Frontal cortex (tissue), 2 donors: Measurements from ENCODE around the gene GPR183.

DNA sequence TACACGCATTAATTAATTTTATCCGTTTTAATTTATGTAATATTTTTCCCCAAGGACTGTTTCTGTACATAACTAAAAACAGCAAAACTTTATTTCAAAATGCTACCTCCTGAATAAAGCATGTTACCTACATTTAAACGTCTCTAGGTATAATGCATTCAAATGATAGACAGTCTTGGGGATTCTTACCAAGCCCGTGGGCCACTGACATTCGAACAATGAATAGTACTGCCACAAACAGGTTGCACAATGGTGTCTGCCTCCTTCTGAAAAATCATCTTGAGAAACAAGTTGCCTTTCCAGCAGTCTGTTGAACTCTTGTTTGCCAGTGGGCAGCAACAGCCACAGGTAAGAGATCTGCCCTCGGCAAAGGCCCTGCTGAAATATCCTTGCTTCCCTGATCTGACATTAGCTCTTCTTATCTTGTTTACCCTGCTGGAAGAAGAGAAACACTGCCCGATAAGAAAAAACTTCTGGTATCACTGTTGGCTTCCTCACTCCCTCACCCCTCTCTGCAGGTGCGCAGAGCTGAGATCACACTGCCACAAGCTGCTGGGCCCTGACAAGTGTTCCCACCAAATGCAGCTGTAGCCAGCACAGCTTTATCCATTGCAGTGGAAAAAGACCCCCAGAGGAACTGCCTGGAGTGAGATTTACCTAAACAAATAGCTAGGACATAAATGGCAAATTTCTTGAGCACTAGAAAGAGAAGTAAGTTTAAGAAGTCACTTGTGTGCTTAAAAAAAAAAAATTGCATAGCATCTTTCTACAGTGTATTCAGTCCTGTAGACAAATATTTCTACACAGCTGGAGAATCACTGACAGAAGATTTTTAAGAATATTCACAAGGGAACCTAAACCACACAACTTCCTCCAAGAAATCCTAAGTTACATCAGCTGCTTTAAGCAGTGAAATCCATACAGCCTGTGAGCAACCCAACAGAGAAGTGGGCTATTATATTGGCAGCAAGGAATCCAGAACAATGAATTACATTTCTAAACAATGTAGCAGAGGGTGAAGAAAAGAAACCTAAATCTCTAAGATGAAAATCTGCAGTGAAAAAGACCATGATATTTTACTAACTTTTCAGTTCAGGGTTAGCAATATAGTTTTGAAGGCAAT, 1.8 kb downstream of the DOCK9 start:
- RAMPAGE, long total RNA = no peak

DNA sequence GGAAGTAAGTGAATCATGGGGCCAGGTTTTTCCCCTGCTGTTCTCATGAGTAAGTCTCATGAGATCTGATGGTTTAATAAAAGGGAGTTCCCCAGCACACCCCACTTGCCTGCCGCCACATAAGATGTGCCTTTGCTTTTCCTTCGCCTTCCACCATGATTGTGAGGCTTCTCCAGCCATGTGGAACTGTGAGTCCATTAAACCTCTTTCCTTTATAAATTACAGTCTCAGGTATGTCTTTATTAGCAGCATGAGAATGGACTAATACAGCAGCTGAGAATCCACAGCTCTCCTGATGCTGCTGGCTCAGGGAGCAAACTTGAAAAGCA, 14.6 kb upstream of the DOCK9 start:
- RAMPAGE, long total RNA = no peak

- RAMPAGE, long total RNA = no peak
These were observed 13.7 kb downstream of the UBAC2 start for GRCh38 chr13:99214260-99214801.

DNA sequence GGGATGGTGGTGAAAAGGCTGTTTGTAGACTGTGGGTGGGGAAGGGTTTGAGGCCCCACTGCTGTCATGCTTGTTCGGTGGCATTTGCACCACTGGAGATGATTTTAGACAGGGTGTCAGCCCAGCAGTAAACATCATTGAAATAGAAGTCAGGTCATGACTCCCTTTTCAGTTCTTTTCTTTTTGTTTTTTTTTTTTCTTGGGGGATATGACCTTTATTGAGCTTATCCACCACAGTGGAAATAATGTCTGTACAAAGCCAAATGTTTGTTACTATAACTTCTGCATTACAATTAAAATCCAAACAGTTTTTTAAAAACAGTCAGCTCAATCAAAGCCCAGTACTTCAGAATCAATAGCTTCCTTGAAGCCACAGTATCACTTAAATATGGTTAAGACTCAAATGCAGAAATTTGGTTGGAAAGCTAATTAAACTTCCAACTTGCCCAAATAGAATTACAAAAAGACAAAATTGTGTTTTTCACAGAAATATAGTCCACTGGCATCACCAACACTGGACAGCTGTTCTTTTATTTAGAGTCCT, 14.2 kb downstream of the UBAC2 start:
- RAMPAGE, long total RNA = no peak

DNA sequence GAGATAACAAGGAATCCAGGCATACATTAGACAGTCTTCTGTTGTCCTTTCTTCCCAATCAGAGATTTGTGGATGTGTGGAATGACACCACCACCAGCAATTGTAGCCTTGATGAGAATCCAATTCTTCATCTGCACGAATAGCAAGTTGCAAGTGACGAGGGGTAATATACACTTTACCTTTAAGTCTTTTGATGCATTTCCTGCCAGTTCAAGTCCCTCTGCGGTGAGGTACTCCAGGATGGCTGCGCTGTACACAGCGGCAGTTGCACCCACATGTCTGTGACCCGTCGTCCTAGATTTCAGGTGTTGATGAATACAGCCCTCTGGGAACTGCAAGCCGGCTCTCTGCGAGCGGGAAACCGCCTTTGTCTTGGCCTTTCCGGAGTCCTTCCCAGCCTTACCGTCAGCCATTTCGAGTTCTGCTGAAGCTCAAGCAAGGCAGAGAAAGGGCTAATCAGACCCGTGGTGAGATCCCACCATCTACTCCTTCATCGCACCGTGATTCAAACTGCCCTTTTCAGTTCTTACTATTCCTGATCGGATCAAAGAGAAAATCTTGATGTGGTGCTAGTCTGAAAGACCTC, 14.8 kb downstream of the UBAC2 start:
- RAMPAGE, long total RNA = no peak

DNA sequence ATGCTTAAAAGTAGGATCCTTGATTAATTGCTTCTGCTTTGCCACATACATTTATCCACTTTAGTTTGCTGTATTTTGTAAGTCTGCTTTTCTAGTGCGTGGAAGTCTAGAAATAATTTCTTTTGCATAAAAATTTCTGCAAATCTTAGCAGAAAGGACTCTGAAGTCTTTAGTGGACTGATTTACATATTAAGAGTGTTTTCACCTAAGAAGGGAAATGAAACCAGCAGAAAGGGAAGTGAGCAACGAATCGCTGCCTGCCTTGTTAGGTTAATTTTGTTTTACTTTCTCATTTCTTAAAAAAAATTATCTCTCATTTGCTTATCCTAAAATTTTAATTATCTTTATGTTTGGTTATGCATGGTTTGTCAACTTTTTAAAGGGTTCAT, 721 bp upstream of the GPR18 start:
- RAMPAGE, long total RNA = no peak

GRCh38 chr13:99293149-99294499, 13.6 kb downstream of the GPR183 start:
- RAMPAGE, long total RNA = no peak

DNA sequence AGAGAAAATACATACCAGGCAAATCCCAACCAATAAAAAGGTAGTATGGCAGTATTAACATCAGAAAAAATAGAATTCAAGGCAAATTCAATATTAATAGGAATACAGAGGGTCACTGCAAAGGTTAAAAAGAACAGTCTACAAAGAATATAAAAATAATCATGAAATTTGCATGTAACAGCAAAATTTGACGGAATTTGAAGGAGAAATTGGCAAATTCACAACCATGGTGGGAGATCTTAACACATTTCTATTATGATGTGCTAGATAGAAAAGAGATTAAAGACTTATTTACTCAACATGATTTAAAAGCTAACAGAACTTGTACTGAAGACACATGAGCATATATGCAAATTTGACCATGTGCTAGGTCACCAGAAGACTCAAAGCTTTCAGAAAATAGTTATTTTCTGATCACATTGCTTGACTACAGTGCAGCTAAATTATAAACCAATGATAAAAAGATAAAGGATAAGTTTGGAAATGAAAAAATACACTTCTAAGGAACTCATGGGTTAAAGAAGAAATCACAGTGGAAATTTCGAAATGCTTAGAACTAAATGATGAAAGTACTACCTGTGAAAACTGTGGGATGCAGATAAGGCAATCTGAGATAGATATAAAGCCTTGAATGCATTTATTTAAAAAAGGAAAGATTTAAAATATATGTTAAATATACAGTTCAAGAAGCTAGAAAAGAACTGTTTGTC, 9.2 kb downstream of the GPR183 start:
- RAMPAGE, long total RNA = no peak

DNA sequence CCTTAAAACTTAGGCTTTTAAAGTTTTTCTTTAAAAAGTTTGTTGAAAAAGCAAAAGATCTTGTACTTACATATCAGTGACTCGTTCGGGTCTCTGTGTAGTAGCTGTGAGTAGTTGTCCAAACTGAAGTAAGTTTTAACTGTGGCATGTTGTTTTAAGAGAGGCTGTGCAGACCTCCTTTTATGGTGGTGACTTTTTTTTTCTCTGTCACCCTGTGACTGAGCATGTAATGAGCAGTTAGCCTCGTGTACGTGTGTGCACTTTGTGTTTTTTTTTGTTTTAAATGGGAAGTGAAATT, at the start of gene GPR183:
TSS of gene GPR183 (minus strand) at position 130 of the 298 bp plus-strand sequence.
- RAMPAGE, long total RNA = no peak

DNA sequence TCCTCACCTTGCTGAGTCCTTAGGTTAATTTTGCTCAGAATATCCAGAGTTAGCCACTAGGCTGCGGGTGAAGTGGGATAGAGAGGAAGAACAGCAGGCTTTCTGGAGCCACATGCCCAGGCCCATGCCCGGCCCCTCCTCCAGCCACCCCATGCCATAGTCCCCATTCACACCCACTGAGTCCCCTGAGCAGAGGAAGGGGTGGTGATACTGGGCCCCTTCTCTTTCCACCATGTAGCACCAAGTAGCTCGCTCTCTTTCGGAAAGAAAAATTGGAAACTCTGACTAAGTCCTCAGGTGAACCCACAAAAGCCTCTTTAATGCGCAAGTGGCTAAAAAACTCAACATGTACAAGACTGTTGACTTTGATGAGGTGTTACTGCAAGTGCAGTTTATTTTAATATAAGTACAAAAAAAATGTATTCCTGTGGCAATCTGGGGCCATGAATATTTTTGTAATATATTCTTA, 76.8 kb upstream of the GPR183 start:
- RAMPAGE, long total RNA = no peak

DNA sequence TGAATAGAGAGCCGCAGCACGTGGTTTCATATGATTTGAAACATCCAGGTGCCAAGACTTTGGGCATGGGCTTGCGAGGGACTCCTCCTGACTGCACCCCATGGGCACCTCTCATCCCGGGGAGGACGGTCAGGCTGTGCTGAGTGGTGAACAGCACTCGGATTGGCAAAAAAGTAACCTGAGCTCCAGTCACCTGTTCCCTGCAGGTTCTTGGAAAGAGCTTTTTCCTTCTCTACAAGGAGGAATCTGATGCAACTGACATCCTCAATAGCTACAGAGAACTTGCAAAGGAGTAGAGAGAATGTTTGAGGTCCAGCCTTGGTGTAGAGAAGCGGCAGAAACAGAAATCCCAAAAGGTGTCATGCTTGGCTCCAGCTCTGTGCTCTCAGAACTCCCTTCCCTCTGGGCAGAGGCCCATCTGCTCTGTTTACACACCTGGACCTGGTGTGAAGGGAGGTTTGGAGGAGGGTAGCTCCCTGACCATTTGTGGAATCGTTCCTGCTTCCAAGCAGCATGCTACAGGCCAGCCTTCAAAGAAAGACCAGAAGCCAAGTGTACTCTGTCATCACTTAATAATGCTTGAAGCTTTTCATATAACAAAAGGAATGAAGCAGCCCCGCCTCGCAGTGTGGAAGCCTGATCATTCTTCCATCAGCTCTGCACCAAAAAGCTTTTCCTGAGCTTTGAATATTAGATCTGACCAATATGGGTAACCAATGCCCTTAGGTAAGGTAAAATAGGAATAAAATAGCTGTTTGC, 63.5 kb downstream of the ZIC5 start:
- RAMPAGE, long total RNA = no peak

- RAMPAGE, long total RNA = no peak
These were observed 13.0 kb downstream of the ZIC5 start for GRCh38 chr13:99958380-99959223.

DNA sequence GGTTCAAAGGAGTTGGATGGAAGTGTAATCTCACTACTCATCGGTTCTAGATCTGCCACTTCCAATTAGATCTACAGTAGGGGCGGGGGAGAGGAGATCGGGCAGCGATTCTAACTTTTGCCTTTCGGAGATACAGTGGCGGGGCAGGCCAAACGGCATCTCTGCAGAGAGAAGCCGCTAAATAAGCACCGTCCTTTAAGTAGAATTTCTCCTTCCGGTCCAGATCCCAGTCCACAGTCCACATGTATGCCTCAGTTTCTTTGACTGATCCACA, 866 bp upstream of the ZIC5 start:
- RAMPAGE, long total RNA = no peak

- RAMPAGE, long total RNA = no peak
These were observed 388 bp upstream of the ZIC2 start for GRCh38 chr13:99981112-99981680.

GRCh38 chr13:99996240-99996493, 14.6 kb downstream of the ZIC2 start:
- RAMPAGE, long total RNA = no peak

DNA sequence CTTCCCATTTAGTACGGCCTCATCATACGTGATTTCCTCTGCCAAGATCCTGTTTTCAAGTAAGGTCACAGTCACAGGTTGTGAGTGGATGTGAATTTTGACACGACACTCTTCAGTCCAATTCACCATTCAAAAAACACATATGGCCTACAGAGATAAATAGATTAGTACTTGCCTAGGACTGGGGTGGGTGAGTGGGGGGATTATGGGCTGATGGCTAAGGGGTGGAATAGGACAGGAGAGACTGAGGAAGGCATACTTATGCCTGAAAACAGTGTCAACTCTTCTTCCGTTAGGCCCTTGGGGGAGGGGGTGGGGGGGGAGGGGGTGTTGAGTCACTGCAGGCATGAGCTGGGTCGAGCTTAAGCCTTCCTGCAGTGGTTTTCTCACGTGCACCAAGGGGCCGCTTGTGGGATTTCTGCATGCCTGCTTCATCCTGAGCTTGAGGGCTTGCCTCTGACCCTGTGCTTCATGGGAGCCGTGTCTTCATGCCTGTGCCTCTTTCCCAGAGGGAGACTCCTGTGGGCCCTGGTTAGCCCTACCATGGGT, 185.9 kb downstream of the PCCA start:
- RAMPAGE, long total RNA = no peak

DNA sequence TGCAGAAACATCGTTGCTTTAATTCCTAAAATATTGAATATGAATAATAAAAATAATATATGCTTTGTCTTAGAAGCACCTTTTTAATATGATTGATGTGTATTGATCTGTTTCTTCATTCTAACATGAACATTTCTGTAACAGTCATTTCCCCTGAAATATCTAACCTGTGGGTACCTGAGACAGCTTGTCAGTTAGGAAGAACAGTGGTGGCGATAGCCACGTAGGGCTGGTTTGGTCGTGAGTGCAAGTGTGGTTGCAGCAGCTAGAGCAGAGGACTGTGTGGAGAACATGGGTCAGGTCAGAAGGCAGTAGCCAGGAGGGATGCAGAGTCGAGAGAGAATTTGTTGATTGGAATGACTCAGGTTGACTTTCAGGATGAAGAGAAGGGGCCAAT, 106.6 kb downstream of the GGACT start:
- RAMPAGE, long total RNA = no peak

DNA sequence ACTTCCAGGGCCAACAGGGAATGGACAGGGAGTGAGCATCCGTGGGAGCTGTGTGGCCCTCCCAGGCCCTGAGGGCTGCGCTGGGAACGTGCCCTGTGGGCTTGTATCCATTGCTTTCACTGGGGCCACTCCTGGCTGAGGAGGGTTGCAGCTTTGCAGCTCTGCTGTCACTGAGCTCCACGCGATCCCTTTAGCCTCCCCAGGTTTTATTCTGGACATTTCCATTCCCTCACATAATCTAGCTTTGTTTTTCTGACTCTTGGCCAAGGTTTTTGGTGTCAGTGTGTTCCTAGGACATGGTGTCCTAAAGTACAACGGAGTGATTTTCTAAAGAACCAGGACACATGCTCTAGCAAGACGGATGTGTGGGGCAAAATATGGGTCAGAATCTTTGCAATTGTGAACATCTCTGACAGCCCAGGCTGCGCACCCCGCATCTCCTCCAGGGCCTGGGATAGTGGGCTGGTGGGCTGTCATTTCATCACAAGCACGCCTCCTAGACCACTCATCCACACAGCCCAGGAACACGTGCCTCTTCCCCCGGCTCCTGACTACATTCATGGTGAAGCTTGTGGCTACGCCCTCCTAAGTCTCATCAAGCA, 28.0 kb downstream of the GGACT start:
- RAMPAGE, long total RNA = no peak

GRCh38 chr13:100603964-100604735, 15.6 kb upstream of the GGACT start:
- RAMPAGE, long total RNA = no peak

DNA sequence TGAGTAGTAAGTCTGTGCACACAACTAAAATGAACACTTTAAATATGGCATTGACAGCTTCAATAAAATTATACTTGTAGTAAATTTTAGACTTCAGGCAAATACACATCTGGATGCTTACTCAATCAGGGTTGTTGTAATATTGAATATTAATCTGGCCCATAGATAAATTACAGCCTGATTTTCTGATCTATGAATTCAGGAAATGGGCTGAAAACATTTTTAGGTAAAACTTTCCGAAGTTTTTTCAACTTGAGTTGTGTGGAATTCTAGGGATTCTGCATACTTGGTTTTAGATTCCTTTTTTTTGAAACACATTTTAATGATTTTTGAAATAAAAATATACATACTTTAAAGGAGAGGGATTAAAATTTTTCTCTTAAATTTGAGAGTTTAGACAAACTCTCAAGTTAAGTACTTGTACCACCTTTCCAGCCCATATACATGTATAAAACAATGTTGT, 145.2 kb downstream of the FGF14 start:
- RAMPAGE, long total RNA = no peak